Foreskin fibroblast (primary cell): ENCODE data around the genes TMPRSS11D, STATH and CABS1.

- RRBS: no CpG with 5 or more reads among the region's 10 CpGs
Observed at GRCh38 chr4:56462584-56463192, 4.7 kb upstream of the SRP72 start.

DNA sequence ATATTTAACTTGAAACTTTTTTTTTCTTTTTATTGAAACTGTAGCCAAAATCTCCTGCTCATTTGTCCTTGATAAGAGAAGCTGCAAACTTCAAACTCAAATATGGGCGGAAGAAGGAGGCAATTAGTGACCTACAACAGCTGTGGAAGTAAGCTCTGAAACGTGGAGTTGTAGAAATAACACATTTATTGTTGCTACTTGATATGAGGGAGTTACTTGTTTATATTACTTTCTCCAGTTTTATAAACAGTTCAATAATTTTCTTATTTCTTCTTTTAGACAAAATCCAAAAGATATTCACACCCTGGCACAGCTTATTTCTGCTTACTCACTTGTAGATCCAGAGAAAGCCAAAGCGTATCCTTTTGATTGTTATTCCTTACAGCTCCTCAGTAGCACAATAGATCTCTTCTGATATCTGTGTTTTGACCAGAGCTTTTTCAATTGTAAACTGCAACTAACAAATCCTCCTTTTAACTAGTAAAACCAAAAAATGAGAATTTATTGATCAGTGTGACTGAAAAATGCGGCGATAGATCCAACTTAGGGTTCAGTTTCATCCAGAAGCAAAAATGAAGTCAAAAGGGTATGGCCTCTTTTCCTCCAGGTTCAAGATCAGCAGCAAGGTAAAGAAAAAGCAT lies 15.2 kb upstream of the ARL9 start:
- RRBS: no CpG with 5 or more reads among the region's 5 CpGs

GRCh38 chr4:56679730-56680315 lies 1.3 kb downstream of the HOPX start:
- RRBS: no CpG with 5 or more reads among the region's 7 CpGs

GRCh38 chr4:56874111-56874598 lies 33.5 kb upstream of the REST start:
- RRBS: no CpG with 5 or more reads among the region's 10 CpGs

- RRBS: no CpG with 5 or more reads among the region's 7 CpGs
Observed at GRCh38 chr4:56909681-56910046, 2.0 kb downstream of the REST start.

DNA sequence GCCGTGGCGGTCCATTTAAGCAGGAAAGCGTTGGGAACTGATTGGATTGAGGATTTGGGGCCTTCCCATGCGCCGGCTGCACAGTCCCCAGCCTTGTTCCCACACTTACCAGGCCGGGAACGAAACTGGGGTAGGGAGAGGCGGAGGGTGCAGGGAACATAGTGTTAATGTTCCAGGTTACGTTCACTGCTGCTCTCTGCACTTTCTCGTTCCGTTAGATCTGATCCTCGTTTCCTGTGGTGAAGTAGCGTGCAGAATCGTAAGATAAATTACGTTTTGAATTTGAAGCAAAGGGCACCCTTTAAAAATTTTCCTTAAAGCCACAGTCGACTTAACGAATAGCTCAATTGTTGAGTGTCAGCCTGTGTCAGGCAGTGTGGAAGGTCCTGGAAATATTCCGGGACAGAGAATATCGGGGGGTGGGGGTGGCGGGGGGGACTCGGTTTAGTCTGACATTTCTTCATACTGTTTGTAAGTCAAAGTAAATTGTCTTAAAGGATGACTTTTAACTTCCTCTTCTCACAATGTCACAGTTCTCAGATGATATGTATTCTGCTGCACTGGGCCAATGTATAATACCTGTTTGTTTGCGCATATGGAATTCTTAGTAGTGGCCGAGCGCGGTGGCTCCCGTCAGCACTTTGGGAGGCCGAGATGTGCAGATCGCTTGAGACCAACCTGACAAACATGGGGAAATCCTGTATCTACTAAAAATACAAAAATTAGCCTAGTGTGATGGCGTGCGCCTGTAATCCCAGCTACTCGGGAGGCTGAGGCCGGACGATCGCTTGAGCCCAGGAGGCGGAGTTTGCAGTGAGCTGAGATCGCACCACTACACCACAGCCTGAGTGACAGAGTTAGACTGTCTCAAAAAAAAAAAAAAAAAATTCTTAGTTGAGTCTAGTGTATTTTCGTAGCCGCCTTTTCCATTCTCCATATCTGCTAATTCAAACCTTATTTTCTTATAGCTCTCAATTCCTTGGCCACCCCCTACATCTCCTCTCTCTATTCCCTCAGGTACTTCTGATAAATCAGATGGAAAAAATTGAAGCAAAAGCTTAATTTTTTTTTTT lies 668 bp downstream of the POLR2B start:
- RRBS: no CpG with 5 or more reads among the region's 38 CpGs

DNA sequence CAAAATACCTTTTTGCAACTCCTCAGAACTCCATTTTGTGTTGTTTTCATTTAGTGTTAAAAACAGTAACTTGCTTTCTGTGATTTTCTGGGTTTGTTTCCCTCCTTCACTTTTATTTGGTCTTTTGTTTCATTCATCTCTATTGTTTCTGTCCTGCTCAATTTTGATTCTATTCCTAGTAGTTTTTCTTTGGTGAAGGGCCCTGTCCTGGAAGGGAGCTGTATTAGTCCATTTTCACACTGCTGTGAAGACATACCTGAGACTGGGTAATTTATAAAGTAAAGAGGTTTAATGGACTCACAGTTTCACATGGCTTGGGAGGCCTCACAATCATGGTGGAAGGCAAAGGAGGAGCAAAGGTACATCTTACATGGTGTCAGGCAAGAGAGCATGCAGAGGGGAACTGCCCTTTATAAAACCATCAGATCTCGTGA lies 24.4 kb downstream of the IGFBP7 start:
- RRBS: no CpG with 5 or more reads among the region's 1 CpG

GRCh38 chr4:58124996-58125243 lies 1014.7 kb upstream of the IGFBP7 start:
- RRBS: no CpG with 5 or more reads among the region's 6 CpGs

GRCh38 chr4:61203009-61203758 lies 3.1 kb downstream of the ADGRL3 start:
- RRBS: no CpG with 5 or more reads among the region's 22 CpGs

GRCh38 chr4:62135565-62136141 lies 935.5 kb downstream of the ADGRL3 start:
- RRBS: no CpG with 5 or more reads among the region's 1 CpG

DNA sequence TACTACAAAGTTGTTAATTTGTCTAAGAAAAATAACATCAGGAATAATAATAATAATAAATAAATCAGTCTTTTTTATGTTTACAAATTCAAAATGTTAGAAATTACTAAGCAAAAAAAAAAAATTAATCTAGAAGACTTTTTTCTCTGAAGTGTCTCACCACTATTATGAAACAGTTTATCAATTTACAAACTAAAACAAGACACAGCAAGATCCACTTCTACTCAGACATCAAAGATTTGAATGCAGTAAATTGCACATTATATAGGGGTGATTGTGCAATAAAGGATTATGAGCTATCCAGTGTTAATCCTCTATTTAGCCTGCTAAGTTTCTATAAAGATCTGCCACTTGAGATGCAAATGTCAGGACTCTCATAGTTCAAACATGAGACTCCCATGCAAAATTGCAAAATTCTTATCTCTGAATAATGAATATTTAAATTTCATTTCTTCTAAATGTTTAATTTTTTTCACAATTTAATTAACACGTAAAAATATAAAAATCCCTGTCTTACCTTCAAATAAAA lies 2.3 kb downstream of the TECRL start:
- RRBS: no CpG with 5 or more reads among the region's 1 CpG

DNA sequence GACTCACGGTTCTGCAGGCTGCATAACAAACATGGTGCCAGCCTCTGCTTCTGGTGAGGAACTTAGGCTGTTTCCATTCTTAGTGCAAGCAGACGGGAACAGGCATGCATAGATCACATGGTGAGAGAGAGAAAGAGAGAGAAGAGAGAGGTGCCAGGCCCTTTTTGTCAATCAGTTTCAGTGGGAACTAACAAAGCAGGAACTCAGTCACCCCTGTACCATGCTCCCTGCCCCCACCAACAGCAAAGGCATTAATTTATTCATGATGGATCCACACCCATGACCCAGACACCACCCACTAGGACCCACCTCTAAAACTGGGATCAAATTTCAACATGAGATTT lies 615.0 kb upstream of the TECRL start:
- RRBS: no CpG with 5 or more reads among the region's 2 CpGs

DNA sequence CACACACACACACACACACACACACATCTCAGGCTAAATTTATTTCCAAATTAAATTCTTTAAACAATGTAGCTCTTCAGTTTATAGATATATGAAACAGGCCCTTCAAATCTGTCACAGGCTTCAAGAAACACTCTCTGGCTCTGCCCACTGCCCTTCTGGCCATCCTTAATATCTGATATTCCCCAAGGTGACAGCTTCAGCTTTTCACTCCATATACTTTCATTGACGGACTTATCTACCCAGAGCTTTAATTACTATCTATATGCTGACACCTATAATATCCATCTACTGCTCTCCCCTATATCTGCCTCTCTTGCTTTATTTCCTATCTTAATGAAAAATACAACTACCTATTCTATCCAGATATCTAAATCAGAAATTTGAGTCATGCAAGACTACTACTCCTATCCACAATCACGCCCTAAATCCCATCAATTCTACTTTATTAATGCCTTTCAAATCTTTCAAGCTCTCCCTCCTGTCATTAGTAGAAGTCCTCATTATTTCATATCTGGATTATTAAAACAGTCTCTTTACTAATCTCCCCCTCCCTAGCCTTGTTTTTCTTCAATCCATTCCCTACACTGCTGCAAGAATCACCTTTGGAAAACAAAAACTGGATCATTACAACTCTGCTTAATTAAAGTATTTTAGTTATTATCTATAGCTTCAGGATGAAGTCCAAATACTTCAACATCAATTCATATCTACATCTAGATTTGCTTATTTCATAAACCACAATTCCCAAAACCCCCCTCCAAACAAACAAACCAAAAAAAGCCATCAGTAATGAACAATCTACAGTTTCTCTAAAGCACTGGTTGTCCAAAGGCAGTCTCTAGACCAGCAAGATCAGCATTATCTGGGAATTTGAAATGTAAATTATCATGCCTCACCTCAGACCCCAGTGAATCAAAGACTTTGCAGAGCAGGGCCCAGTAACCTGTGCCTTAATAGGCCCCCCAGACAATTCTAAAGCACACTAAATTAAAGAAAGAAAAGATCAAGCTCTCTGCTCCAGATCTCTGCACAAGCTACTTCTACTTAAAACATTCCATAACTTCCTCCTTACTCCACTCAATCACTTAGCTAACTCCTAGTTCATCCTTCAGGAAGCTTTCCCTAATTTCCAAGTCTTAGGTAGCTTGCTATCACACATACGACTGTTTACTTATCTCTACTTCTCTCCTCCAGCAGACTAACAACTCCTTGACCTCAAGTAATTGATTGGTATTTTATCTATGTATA lies 35.6 kb downstream of the CENPC start:
- RRBS: no CpG with 5 or more reads among the region's 3 CpGs

DNA sequence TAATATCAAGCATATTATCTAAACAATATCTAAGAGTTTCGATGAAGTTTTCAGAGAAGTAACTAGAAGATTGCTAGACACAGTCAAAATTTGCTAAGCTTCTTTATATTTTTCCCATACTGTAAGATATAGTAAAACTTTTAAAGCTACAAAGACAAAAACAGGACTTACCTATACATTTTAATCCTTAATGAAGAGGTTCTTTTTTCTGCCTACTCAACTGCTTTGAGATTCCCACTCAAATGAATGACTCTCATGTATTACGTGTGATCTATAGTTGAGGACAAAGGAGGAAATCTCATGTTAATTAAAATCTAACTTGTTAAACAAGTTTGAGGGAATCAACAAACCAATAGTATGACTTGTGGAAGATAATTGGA lies at the start of gene TMPRSS11D:
Gene TMPRSS11D (minus strand): TSS at position 248 of the 380 bp plus-strand sequence.
- RRBS: no CpG with 5 or more reads among the region's 2 CpGs

- RRBS: no CpG with 5 or more reads among the region's 6 CpGs
Observed at GRCh38 chr4:68313345-68313622, 36.6 kb downstream of the YTHDC1 start.

DNA sequence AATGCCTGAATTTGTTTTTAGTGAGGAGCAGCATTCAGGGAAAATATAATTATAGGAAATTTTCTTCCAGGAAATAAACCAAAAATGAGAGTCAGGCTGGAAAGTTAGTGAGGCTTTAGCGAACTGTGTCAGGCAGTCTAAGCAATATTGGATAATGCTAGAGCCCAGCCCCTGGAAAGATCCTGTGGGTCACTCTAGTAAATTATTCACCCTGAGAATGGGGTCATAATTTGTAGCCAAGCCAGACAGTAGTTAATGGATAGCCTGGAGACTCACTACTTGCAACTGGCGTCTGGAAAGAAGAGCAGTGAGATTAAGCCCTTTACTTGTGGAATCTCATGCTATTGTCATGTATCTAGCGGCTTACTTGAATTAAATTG lies 48.2 kb downstream of the UGT2B11 start:
- RRBS: no CpG with 5 or more reads among the region's 3 CpGs

GRCh38 chr4:69493393-69493902 lies 2.3 kb downstream of the UGT2B4 start:
- RRBS: no CpG with 5 or more reads among the region's 6 CpGs

- RRBS: no CpG with 5 or more reads among the region's 2 CpGs
Observed at GRCh38 chr4:69995800-69996182, at the start of gene STATH. STATH (plus strand) TSS chr4:69995966.

DNA sequence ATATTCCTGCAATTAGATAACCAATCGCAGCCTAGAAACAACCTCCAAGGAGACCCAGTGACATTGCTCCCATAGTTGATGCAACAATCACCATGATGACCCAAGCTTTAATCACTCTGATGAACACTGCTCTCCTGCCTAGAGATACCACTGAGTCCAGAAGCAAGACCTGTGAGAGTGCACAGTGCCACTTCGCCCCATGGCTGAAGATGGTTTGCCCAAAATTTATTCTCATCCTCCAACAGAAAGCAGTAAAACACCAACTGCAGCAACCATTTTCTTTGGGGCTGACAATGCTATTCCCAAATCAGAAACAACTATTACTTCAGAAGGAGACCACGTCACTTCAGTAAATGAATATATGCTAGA lies at the start of gene CABS1:
Gene CABS1 (plus strand): TSS at position 141 of the 369 bp plus-strand sequence.
- RRBS: no CpG with 5 or more reads among the region's 3 CpGs